ENCODE measurements around a stretch of chr1.

DNA sequence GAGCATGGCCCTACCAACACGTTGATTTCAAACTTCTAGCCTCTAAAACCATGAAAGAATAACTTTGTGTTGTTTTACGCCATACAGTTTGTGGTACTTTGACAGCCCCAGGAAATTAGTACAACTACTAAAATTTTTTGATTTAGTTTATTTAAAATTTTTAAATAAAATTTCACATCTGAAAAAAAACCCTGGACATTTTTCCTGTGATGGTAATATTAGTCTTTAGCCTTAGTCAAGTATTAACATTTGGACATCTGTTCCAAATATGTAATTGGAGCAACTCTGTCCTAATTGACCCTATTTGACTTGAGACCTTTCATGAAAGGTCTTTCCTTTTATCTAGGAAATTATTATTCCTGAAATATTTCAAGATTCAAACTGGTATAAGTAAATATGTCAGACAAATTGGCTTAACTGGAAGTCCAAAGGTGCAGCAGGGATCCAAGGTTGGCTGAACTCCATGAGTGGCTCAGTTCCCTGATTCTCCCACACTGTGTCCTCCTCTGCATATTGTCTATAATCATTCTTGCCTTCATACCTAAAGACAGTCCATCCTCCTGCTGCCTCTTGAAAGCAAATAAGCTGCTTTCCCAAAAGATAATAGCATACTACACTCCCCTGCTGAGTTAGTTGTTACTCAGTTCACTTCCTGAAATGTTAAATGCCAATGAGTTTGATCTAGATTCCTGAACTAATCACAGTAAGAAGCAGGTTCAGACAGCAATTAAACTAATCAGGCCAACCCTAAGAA, 2.7 kb upstream of the H2AC19 start:
- PRO-cap: no peak

- PRO-cap: no peak
These were observed 2.0 kb downstream of the H2BC21 start for GRCh38 chr1:149884511-149884830.

- PRO-cap: bidirectional peak, plus-strand start at chr1:149888215, minus-strand start at chr1:149887919; bidirectional peak, plus-strand start at chr1:149888467, minus-strand start at chr1:149888356
These were observed 427 bp upstream of the H2AC21 start for GRCh38 chr1:149888096-149888688.

- PRO-cap: no peak
These were observed 1.9 kb downstream of the SF3B4 start for GRCh38 chr1:149925515-149926242.

- PRO-cap: no peak
These were observed 8.1 kb upstream of the MTMR11 start for GRCh38 chr1:149944280-149945619.

DNA sequence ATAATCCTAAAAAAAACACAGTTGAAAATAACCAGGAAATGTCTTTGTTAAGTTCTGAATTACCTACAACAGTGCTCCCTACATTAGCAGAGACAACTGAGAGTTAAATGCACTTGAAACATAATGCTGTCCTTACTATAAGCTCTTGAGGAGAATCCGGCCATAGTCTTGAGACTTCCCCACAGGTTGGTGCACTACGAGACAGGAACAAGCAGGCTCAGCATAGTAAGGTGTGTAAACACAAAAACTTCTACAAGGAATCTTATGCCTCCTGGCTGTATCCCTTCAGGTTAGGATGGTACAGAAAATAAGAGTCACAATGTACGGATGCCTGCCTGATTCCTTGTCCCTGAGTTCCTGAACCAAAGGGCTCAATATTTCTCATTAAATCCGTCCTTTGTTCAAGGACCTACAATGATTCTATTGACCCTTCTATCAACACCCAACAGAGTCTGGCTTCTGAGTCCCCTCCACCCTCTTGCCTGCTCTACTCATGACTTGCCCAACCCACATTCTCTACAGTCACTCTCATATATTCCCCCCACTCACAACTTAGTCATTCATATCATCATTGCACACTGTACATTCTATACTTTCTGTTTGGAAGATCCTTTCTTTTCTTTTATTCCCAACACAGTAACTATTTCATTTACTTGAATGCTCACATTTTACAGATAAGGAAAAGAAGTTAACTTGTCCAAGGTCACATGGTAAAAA, 3.8 kb downstream of the OTUD7B start:
- PRO-cap: no peak

DNA sequence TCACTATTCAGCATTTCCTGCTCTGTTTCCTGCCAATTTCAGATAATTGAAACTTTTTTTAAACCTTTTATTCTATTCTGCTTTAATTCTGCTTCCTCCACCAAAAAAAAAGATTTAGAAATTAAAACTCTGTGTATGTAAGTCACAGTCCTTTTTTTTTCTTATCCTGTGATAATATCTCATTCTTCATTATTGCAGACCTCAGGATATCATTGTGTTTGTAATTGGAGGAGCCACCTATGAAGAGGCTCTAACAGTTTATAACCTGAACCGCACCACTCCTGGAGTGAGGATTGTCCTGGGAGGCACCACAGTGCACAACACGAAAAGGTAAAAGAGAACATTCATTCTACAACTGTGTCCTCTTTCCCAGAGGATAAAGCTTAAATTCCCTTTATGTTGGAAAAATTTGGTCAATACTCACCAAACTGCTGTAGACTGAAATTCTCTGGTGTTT, 39.4 kb upstream of the PLEKHO1 start:
- PRO-cap: no peak

- PRO-cap: bidirectional peak, plus-strand start at chr1:150150822, minus-strand start at chr1:150150699
These were observed 868 bp downstream of the PLEKHO1 start for GRCh38 chr1:150150379-150151188.

GRCh38 chr1:150152619-150153211, 3.0 kb downstream of the PLEKHO1 start:
- PRO-cap: no peak

DNA sequence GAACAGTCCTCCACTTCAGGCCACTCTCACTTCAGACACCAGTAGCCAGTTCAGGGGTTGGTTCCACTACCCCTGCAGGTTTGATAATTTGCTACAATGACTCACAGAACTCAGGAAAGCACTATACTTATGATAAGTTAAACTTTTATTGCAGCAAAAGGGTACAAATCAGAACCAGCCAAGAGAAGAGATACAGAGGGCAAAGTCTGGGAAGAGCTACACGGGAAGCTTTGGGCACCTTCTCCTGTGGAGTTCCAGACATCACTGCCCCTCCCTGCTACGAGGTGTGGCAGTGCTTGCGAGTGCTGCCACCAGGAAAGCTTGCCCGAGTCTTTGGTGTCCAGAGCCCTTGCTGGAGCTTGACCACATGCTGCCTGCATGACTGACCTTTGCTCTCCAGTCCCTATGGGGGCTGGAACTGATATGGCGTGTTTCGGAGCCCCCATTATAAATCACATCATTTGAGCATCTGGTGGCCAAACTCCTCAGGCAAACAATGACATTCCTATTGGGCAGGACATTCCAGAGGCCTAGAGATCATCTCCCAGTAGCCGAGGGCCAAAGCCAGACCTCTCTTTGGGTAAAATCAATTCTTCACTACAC, 23.4 kb downstream of the PLEKHO1 start:
- PRO-cap: no peak

- PRO-cap: no peak
These were observed 7.0 kb downstream of the ANP32E start for GRCh38 chr1:150228847-150229279.

DNA sequence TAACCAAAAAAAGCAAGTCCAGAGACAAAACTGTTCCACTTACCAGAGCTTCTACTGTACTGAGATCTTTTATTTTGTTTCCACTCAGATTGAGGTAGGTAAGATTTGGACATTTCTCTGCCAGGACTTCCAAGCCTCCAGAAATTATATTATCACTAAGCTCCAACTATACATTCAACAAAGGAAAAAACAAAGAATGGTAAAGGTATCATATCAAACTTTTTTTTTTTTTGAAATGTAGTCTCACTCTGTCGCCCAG, 5.5 kb downstream of the ANP32E start:
- PRO-cap: no peak

- PRO-cap: no peak
These were observed 17.2 kb upstream of the RPRD2 start for GRCh38 chr1:150346455-150347408.

- PRO-cap: bidirectional peak, plus-strand start at chr1:150363688, minus-strand start at chr1:150363667
These were observed 897 bp upstream of the RPRD2 start for GRCh38 chr1:150362735-150363765.

DNA sequence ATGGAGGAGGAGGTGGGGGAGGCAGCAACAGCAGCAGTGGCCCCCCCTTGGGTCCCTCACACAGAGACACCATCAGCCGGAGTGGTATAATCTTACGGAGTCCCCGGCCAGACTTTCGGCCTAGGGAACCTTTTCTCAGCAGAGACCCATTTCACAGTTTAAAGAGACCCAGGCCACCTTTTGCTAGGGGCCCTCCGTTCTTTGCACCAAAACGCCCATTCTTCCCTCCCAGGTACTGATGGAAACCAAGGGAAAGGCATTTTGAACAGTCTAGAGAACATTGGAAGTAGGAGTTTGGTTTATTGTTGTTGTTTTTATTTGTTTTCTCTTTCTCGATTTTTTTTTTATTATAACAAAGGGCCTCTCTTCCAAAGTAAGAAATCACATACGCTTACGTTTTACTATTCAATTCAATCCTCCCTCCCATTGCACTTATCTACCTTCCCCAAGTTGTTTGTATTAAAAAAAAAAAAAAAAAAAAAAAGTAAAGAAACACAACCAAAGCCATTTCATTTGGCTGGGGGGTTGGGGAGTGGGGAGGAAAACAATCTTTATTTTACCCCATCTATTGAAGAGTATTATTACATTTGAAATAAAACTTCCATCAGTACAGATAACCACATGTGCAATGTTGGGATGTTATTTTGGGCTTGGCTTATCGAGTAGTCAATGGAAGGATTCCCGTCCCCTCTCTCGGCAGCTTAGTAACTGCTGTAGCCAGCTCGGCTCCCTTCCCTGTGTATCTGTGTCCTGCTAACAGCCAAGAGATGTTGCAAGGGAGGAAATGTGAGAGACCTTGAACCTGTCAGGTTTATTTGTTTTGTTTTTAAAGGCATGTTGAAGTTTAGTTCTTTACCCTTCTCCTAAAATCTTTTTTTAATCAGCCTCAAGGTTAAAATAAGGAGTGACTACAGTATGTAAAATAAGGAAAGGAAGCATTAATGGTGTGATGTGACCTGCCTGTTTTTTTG, 13.8 kb upstream of the TARS2 start:
- PRO-cap: no peak

- PRO-cap: no peak
These were observed 832 bp upstream of the MCL1 start for GRCh38 chr1:150580211-150580672.

DNA sequence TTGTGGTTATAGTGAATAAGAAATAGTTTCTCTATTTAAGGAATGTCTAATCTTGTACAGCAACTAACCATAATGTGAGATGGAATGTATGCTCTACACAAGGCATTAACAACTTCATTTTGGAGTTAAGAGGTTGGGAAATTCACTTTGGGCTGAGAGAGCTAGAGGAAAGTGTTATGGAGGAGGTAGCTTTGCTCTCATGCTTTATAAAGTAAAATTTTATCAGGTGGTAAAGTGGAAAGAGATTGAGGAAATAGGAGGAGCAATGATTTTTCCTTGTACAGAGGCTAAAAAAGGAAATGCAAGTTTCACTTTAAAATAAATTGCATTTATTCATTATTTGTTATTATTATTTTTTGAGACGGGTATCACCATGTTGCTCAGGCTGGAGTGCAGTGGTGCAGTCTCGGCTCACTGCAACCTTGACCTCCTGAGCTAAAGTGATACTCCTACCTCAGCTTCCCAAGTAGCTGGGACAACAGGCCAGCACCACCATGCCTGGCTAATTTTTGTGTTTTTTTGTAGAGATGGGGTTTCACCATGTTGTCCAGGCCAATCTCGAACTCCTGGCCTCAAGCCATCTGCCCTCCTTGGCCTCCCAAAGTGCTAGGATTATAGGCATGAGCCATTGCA, 3.2 kb upstream of the MCL1 start:
- PRO-cap: no peak

GRCh38 chr1:150966928-150967995, 7.4 kb downstream of the CERS2 start:
- PRO-cap: no peak

GRCh38 chr1:151002352-151003252, 4.1 kb downstream of the MINDY1 start:
- PRO-cap: no peak

DNA sequence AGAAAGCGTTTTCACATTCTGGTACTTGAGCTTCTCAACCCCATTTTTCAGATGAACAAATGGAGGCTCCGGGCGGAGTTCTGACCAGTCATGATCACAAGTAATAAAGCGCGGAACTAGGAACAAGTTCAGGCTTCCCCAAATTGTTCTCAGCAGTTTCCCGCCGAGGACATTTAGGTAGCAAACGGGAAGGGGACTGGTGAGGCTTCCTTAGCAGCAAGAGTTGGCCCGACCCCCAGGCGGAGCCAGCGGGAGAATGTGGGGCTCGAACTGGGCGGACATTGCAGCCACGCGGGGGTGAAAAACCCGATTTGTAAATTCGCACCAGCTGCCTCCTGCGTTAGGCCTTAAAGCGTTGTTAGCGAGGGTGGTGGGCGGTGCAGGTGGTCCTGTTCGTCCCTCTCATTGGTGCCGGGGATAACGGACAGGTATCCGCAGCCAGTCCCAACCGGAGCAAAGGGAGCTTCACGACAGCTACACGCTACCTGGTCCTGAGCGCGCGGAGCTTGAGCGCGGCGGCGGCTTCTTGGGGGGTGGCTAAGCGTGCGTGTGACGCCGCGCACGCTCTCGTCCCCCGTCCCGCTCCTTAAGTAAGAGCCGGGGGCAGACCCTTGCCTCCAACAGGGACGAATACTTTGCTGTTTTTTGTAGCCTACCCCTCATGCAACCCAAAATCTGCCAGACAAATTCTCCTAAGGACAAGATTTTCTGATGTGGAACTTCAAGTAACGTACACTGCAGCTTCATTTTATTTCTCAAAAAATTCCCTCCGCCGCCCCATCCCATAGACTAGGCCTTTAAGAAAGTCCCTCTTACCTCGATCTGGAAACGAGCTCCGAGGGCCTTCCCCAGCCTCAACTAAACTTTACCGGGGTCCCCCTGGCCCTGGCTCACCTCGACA, 15.2 kb downstream of the SEMA6C start:
- PRO-cap: no peak

Measured in type B pancreatic cell (in vitro differentiated cells).